Skeletal muscle satellite cell (primary cell): ENCODE measurements around a stretch of chr1.

- CAGE, long polyA plus RNA: no peak
These were observed 623 bp downstream of the CSDE1 start for GRCh38 chr1:114756889-114757832.

GRCh38 chr1:115084726-115085456 is 4.4 kb downstream of the TSPAN2 start:
- CAGE, long polyA plus RNA: no peak

DNA sequence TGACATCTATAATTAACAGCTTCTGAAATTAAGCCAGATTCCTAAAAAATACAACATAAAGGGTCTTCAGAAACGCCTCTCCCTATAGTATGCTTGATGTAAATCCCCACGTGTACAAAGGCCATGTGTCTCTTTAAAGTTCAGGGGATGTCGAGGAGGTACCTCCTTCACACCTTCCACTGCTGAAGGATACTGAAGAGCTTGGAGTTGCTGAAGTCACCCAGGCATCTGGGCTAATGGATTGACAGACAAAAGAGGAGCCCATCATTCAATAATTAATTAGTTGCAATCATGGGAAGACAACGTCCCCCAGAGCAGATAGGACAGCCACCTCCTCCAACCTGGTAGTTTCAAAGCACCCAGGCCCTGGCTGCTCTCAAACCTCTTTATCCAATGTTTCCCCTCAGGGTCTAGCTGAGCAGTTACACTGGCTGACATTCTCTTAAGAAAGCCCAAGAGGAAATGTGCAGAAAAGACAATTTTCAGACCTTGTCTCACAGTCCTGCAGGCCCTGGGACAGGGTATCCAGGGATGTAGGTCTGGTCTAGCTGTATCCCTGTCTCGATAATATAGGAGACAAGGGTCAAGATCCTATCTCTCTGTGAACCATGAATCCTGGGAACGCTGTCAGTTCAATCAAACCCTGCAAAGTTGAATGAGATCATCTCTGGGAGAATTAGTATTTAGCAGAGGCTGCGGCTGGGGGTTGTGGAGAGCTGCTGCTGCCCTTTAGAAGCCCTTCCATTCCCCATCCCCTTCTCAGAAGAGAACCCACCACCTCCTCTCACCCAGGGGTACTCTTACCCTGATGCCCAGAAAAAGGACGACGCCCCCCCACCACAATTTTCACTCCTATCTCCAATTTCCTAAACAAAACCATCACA is 1.1 kb downstream of the TSPAN2 start:
- CAGE, long polyA plus RNA: no peak

GRCh38 chr1:115090573-115091026 is 1.3 kb upstream of the TSPAN2 start:
- CAGE, long polyA plus RNA: no peak

GRCh38 chr1:115184352-115185330 is 95.3 kb upstream of the TSPAN2 start:
- CAGE, long polyA plus RNA: no peak

DNA sequence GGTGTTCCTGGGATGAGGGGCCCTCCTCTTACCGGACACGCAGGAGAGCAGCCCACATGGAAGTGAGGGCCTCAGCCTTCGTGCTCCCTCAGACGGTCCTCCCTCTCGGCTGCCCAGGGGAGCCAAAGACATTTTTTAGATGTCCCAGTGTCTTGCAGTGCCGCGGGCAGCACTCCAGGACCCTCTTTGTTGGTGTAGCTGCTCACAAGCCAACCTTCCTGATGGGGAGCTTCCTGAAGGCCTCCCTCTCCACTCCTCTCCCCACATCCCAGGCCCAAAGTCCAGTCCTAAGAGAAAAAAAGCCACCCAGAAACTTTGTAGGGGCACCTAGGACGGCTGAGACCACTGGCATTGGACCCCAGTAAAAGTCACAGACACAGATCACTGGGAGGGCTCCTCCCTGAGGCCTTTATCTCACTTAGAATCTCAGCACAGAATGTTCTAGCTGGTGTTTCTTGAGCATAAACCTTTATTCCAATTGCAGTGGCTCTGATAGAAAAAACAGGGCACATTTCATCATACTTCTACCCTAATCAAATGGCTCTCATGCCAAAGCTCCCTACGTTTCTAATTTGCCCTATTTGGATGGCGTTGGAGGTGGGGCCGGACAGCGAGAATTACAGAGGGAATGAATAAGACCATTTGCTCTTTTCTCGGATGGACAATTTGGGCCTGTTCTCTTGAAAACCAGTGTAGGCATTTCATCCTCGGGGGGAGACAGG is 54.0 kb downstream of the NGF start:
- CAGE, long polyA plus RNA: no peak

DNA sequence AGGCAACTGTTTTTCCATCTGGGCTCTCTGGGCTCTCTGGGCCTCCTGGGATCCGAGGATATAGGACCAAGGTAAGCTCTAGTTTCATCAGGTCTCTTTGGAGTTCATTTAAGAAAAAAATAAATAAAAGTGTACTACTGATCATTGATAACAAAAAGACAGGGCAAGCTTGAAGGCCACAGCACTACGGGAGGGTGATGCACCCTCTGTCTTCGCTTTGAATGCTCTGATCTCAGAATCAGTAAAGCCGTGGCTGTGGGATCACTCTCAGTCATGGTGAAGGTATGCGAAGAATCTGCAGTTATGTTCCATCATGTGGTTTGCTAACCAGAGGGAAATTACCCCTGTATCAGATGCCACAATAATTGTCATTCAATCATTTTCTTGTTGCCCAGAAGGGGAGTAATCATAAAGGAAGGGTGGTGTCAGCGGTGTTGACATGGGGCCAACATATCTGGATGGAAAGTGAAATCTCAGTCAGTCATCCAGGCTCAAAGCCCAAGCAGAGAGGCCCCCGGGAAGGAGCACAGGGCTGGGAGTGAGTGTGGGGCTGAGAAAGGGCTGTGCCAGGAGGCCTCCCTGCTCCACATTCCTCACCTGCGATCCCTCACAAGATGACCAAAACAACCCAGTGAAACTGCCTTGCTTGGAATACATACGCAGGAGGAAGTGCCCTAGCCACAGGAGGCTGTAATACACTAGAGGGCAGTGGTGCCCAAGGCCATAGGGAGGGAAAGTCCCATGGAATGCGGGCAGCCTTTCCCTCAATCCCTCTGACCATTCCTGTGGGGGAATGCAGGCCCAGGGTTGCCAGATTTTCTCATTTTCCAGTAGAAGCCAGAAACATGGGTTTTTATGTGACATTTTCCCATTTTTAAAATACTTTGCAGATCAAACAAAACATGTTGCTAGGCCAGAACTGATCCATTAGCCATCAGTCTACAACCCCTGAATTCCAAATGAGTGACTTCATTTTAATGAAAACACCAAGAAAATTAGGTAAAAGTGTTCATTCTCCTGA is 95.8 kb upstream of the VANGL1 start:
- CAGE, long polyA plus RNA: no peak

GRCh38 chr1:115642329-115643172 is 781 bp downstream of the VANGL1 start:
- CAGE, long polyA plus RNA: no peak

- CAGE, long polyA plus RNA: no peak
These were observed 40.7 kb downstream of the CASQ2 start for GRCh38 chr1:115727616-115728354.

GRCh38 chr1:115924657-115925292 is 51.5 kb upstream of the SLC22A15 start:
- CAGE, long polyA plus RNA: no peak

GRCh38 chr1:115977444-115978196 is 1.3 kb downstream of the SLC22A15 start:
- CAGE, long polyA plus RNA: no peak

DNA sequence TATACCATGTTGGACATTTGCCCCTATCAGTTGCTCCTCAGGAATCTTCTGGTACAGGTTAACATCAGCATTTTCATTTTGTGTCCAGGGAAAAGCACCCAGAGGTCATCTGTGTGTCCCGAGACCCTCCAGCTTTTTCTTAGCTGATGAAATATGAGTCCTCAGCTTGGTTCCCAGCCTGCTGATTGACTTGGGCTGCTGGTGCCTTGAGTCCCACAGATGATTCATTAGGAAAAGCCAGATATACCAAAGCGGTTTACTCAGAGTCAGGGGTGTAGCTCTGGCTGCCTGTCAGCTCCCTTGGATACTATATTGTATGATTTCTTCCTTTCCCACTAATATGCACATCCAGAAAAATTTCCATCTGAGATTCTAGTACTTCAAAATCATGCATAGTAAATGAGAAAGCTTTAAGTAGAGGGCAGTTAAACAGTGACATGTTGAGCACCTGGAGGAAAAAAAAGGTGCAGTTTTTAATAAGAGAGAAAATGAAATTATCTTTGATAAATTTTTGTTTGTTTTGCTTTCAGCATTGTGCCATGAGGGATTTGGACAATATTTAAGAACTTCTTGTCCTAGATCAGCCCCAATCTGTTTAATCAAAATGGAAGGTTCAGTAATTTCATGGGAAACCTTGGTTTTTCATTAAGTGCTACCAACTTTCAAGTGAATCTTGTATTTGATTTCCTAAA is 43.5 kb upstream of the MAB21L3 start:
- CAGE, long polyA plus RNA: no peak

DNA sequence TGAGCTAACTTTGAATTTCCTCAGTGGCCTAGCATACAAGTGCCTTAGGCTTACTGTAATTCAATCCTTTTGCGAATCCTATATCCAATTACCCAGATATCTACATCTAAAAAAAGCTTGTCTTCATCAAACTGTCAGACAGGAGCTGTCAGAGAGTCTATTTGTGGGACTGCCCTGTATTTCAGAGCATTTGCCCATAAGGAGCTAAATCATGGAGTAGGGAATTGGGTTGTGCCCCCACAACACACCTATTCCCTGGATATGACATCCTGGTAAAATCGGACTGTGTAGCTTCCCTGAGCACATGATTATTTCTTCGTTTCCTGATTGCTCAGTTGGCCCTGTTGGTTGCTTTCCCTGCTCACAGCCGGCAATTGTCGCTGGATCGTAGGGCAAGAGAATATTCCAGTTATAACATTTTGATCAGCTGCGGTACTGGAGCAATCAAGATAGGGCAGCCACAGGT is 766 bp upstream of the MAB21L3 start:
- CAGE, long polyA plus RNA: no peak

- CAGE, long polyA plus RNA: no peak
These were observed 27.7 kb downstream of the MAB21L3 start for GRCh38 chr1:116138919-116139372.

DNA sequence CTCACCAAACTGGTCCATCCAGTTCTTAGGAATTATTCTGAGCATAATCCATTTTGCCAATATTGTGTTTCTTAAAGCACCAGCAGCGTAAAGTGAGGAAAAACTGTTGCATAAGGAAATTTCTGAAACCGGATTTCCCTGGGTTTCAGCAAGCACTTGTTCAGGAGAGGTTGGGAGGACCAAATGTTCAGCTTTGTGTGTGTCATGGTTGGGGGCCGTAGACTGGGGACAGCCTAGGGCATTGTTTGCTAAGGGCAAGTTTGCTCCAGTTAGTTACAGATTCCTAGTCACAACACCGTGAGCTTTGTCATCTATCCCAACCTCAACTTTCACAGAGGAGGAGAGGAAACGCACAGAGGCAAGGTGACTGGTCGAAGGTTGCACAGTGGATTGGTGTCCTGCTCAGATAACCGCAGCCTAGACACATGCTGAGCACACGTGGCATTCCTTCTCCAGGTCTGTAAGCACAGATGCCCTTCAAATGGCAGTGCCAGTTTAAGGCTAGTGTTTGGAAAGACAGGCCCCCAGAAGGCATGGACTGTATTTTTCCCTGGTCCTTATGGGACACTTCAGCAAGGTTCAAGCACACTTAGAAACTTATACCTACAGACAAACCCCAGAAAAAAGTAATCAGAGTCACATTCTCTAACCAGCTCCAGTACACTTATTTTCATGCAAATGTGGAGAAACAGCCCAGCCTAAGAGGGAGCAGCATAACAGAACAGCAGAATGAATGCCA is 60.7 kb upstream of the ATP1A1 start:
- CAGE, long polyA plus RNA: no peak

DNA sequence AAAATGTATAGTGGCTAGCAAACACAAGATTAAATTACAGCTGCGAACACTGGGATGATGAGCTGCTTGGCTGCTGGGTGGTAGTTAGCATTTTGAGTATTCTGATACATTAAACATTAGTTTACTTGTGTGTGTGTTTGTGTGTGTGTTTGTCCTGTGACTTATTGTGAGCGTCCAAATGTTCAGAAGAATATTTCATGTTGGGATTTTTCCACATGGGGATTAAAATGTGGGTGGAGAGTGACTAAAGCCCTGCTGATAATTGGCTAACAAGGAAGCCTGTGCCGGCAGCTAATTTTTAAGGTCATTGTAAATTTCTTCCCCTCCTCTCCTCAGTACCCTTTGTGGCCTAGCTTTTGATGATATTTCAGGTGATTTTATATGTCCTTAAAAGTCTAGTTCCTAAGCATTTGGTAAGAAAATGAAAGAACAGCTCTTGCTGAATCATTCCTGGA is 2.5 kb downstream of the ATP1A1 start:
- CAGE, long polyA plus RNA: no peak

- CAGE, long polyA plus RNA: no peak
These were observed 18.1 kb downstream of the ATP1A1 start for GRCh38 chr1:116391052-116391574.

- CAGE, long polyA plus RNA: no peak
These were observed 29.5 kb downstream of the ATP1A1 start for GRCh38 chr1:116402345-116403081.

DNA sequence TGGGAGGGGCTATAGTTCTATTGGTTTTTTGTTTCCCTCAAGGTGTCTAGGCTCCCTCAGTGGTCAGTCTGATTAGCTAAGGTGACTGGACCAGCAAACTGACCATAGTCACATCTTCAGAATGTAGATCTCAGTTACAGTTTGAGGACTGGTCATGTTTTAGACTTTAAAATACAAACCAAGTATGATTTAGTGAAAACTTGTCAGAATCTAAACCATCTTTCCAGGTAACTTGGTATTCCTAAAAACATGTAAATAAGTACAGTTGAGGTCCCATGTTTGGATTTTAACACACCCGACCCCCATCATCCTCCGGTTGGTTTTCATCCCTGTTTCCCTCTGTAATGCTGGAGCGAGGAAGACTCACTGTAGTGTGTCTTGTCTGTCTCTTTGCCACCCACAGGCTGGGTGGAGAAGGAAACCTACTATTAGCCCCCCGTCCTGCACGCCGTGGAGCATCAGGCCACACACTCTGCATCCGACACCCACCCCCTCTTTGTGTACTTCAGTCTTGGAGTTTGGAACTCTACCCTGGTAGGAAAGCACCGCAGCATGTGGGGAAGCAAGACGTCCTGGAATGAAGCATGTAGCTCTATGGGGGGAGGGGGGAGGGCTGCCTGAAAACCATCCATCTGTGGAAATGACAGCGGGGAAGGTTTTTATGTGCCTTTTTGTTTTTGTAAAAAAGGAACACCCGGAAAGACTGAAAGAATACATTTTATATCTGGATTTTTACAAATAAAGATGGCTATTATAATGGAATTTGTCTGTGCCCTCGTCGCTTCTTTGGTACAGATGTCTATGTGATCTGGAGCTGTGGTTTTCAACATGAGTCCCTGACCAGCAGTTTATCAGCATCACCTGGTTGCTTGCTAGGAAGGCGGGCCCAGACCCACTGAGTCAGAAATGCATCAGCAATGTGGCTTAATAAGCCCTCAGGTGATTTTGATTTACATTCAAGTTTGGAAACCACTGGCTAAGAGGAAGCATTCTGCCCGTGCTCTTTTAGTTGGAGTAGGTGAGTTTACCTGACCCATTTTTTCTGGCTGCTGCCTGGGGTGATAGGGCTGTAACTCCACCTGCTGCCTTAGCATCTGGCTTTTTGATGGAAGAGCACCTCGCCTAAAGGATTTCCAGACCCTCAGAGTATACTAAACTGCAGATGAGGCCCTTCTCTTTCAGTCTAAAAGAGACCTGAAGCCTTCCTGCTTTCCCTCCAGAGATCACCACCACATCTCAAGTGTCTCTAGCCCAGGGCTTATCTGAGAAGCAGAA is 31.4 kb downstream of the ATP1A1 start:
- CAGE, long polyA plus RNA: no peak

- CAGE, long polyA plus RNA: no peak
These were observed 26.0 kb downstream of the CD58 start for GRCh38 chr1:116544719-116545401.